Ishikawa (cell line): ENCODE measurements around a stretch of chr19.

GRCh38 chr19:35005585-35006057 is 5.5 kb downstream of the GRAMD1A start:
- RRBS: no CpG with 5 or more reads among the region's 6 CpGs

DNA sequence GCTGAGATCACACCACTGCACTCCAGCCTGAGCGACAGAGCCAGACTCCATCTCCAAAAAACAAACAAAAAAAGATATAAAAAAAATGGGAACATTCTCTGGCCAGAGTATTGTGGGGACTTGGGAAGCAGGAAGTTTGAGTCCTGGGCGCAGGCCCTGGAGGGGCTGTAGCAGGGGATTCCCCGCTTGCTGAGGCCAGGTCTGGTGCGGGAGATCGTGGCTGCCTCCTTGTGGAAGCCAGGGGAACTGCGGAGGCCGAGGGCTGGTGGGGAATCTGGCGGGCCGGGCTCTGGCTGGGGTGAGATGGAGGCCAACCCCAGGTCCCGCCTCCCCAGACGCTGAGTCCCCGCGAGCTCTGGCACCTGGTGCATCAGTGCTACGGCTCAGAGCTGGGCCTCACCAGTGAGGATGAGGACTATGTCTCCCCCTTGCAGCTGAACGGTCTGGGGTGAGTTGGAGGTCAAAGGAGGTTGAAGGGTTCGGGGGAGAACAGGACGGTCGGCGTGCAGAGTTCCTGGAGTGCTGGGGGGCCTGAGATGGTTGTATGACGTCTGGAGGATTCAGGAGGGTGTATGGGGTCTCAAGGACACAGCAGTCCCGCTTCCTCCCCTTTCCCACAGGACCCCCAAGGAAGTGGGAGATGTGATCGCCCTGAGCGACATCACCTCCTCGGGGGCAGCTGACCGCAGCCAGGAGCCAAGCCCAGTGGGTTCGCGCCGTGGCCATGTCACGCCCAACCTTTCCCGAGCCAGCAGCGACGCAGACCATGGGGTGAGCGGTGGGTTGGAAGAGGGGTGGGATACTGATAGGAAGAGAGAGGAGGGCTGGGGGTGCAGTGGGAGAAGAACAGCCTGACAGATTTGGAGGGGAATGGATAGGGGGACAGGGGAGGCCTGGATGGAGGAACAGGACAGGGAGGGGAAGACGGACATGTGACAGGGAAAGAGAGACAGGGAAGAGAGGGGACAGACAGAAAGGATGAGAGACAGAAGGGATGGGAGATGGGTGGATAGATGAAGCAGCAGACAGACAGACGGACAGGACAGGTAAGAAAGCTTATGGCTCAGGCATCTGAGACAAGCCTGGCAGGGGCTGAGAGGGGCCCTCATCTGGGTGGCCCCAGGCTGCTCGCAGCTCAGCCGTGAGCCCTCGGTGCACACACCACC is 13.2 kb downstream of the GRAMD1A start:
- RRBS: no CpG with 5 or more reads among the region's 38 CpGs

- RRBS: no CpG with 5 or more reads among the region's 3 CpGs
Observed at GRCh38 chr19:35026670-35026987, 3.6 kb upstream of the SCN1B start.

DNA sequence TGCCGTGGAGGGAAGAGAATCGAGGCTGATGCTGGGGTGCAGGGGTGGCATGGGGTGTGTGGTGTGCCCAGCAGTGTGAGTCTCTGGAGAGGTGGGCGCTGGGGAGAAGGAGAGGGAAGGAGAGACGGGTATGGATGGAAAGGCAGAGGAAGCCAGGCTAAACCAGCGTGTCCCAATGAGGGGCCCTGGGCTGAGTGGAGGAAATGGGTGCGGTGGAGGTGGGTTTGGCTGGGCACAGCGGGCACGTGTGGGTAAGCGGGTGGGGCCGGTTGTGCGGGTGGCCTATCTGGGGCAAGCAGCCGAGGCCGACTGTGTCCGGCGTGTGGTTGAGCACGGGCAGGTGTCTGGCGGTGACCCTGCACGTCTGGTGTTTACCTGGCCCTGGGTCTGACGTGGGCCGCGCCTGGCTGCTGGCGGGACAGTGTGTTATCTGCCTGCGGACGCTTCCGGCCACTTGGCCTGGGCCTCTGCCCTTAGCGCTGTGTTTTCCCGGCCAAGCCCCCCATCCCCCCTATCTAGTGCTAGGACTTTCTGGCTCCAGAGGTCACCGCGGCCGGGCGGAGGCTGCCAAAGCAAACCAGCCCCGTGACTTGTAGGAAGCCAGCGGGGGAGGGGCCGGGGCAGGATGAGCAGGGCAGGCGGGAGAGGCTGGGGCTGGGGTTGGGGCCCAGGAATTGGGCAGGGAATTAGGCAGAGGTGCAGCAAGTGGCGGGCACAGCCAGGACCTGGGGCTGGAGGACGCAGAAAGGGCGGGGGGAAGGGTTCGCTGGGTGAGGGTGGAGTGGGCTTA is 687 bp upstream of the HPN start:
- RRBS: 69% methylated on average over 11 of the region's 39 CpGs

GRCh38 chr19:35048543-35049727 is 7.4 kb downstream of the HPN start:
- RRBS: 3% methylated on average over 2 of the region's 23 CpGs

GRCh38 chr19:35063627-35063925 is 22.1 kb downstream of the HPN start:
- RRBS: no CpG with 5 or more reads among the region's 4 CpGs

DNA sequence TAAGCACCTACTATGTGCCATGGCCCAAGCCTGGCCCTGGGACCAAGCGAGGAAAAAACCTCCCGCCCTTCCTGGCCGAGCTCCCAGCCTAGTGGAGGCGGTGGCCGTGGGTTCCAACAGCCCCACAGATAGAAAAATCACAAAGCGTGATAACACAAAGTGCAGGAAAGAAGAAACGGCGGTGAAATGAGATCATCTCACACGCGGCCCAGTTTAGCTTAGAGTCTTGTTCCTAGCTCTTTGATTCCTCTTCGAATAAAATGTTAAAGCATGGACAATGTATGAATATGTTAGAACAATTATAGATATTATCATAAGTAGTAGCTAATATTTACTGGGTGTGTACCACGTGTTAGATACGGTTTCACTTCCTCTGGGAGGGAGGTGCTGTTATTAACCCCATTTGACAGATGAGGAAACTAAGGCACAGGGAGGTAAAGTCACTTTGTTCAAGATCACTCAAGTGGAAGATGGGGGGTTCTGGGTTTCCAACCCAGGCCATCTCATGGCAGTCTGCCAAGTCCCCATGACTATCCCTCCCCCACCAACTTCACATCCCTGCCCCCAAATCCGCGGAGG is 1.3 kb upstream of the FXYD7 start:
- RRBS: no CpG with 5 or more reads among the region's 15 CpGs

- RRBS: no CpG with 5 or more reads among the region's 4 CpGs
Observed at GRCh38 chr19:35163791-35164106, 9.2 kb downstream of the FXYD5 start.

GRCh38 chr19:35169102-35170005 is 14.8 kb downstream of the FXYD5 start:
- RRBS: no CpG with 5 or more reads among the region's 18 CpGs

- RRBS: under 1% methylated on average over 16 of the region's 33 CpGs
Observed at GRCh38 chr19:35267939-35268159, 913 bp upstream of the USF2 start.

- RRBS: no CpG with 5 or more reads among the region's 4 CpGs
Observed at GRCh38 chr19:35436284-35436677, 11.8 kb upstream of the FFAR2 start.

- RRBS: no CpG with 5 or more reads among the region's 16 CpGs
Observed at GRCh38 chr19:35458761-35459688, 11.0 kb downstream of the FFAR2 start.

DNA sequence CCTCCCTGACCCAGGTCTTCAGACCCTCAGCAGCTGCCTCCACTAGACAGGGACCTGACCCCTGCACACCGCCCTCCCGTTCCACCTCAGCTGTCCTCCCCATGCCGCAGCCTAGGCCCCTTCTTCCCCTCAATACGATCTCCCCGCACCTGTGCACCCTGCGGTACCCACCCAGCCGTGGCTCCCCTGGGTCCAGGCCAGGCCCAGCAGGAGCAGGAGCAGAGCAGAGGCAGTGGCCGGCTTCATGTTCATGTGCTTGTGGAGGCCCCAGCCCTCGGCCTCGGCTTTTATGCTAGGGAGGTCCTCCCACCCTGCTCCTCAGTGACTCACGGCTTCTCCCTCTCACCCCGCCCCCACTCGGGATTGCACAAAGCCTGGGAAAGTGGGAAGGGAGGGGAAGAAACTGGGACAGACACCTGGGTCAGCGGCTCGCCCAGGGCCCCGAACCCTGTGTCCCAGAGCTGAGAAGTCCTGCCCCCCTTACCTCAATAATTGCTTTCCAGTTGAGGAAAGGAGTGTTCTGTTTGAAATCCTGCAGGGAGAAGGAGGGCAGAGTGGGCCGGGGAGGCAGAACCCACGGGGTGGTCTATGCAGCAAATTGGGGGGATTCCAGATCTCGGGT is 11.5 kb upstream of the KRTDAP start:
- RRBS: no CpG with 5 or more reads among the region's 19 CpGs

DNA sequence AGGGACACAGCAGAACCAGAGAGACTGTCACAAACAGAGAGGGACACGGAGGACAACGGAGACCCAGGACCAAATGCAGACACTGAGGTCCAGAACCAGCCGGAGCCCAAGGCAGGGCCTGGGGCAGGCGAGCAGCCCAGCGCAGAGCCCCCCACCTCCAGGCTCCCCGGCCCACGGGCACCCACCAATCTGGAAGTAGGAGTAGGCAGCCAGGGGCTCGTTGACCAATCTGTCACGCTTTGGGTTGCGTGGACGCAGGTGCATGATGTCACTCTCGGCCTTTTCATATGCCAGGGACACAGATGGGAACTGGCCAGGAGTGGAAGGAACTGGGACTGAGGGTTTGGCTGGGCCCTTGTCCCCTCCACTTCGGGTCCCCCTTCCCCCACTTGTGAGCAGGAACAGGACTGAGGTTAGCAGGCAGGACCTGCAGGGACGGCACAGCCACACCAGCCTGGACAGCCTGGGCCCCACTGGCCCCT is 8.1 kb downstream of the TMEM147 start:
- RRBS: 70% methylated on average over 4 of the region's 14 CpGs

GRCh38 chr19:35558319-35558711 is 5.1 kb downstream of the ATP4A start:
- RRBS: 3% methylated on average over 24 of the region's 34 CpGs

DNA sequence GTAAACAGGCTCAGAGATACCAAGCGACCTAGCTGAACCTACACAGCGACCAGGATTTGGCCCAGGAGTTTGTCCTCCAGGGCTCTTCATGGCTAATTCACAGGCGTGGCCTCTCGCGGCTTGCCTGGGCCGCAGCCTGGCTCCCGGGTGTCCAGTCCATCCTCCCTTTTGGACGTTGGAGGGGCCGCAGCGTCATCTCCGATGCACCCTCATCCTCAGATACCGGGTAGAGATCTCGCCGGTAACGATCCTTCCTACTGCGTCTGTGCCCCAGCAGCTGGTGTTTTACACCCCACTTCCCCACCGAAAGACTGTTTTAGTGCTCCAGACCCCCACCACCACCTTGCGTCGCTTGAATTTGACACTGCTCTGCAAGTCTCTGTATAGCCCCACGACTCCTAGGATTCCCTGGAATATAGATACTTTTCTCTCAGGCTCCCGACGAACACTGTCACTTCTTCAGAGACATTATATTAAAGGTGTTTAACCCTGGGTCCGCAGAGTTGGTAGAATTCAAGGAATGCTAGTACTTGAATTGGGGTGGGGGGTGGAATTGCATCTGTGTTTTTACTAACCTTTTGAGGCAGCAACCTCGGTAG is 644 bp downstream of the COX6B1 start:
- RRBS: 3% methylated on average over 5 of the region's 24 CpGs

- RRBS: no CpG with 5 or more reads among the region's 9 CpGs
Observed at GRCh38 chr19:35712823-35713796, 4.7 kb upstream of the KMT2B start.

GRCh38 chr19:35728516-35729392 is 11.0 kb downstream of the KMT2B start:
- RRBS: 95% methylated on average over 2 of the region's 28 CpGs

- RRBS: 2% methylated on average over 4 of the region's 15 CpGs
Observed at GRCh38 chr19:35745749-35746228, 338 bp downstream of the PSENEN start.

DNA sequence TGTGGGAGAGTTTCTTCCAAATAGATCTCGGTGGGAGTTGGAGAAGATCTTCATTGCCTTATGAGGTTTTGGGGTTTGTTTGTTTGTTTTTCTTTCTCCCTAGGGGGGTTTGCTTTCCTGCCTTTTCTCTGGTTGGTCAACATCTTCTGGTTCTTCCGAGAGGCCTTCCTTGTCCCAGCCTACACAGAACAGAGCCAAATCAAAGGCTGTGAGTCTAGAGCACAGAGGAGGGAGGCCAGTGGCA is 787 bp downstream of the PSENEN start:
- RRBS: no CpG with 5 or more reads among the region's 2 CpGs